Pulmonary artery (tissue), 1 donor: ENCODE results near the genes FAM72D, GPR89A and ANKRD35.

DNA sequence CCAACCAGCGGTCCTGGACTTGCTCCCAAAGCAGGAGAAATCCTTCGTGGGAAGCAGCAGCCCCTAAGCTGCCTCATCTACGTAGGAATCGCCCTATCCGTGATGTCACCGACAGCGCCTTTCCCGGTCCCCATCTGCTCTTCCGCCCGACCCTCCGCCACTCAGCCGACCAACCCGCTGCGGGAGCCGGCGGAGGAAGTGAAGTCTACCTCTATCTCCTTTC lies 206.1 kb downstream of the H3-7 start:
- PRO-cap: no peak

DNA sequence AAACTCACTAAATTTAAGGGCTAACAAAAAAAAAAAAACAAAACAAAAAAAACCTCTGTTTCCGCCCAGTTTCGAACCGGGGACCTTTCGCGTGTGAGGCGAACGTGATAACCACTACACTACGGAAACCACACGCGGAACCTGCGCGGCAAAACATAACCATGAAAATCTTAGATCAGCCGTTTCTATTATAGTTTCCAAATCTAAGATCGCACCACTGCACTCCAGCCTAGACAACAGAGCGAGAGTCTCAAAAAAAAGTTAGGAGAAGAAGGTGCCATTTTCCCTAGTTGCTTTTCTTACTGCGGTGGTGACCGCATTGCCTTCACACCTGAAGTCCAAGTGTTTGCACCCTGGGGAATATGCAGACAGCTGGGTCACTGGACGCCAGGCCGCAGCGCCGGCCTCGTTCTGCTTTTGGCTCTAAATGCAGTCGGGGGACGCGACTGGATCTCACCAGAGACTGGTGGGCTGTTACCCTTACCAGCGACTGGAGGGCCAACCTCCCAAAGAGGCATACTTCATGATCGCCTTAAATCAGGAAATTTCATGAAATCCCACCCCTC lies 101.8 kb downstream of the H3-7 start:
- PRO-cap: no peak

DNA sequence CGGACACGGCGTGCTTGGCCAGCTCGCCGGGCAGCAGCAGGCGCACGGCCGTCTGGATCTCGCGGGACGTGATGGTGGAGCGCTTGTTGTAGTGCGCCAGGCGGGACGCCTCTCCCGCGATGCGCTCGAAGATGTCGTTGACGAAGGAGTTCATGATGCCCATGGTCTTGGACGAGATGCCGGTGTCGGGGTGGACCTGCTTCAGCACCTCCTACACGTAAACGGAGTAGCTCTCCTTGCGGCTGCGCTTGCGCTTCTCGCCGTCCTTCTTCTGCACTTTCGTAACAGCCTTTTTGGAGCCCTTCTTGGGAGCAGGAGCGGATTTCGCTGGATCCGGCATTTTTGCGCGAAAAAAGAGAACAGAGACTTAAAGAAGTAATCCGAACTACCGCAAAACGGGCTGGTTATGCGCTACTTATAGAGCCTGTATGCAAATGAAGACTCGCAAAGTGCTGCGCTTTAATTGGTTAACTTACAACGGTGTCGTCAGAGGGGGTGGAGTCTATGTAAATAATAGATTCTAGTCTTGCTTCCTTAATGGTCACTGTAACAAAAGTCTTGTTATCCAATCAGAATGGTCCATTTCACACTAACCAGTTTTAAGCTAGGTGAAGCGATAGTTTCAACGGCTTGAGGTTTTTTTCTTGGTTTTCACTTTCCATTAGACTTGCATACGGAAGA lies 1.4 kb downstream of the H3-7 start:
- PRO-cap: no peak

DNA sequence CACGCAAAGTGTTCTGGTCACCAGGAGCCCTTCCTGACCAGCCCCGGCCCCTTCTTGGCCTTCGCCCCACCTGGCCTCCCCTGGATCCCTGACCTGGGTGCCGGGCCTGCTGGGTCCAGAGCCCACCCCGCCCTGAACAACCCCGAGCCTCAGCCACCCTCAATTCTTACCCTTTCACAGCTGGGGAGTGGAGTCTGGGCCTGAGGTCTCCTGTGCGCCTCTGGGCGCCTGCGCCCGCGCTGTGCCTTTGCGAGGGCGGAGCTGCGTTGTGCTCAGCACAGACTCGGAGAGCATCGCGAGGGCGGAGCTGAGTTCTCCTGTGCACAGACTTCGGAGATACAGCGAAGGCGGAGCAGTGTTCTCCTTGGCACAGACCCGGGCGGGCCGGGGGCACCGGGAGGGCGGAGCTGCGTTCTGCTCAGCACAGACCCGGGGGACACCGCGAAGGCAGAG lies 123.4 kb downstream of the PPIAL4E start:
- PRO-cap: no peak

DNA sequence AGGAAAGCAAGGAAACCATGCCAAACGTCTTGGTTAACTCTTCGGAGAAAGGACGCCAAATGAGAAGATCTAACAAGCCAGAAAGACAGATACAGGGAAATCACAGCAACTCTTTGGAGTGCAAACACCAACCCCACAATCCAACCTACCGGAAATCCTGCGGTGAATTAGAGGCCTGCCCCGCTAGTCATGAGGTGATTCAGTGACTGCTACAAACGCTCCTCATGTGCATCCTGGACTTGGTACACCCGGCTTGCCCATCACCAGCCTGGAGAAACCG lies 835 bp downstream of the NBPF15 start:
- PRO-cap: unidirectional peak, plus-strand start at position 202 of the sequence

DNA sequence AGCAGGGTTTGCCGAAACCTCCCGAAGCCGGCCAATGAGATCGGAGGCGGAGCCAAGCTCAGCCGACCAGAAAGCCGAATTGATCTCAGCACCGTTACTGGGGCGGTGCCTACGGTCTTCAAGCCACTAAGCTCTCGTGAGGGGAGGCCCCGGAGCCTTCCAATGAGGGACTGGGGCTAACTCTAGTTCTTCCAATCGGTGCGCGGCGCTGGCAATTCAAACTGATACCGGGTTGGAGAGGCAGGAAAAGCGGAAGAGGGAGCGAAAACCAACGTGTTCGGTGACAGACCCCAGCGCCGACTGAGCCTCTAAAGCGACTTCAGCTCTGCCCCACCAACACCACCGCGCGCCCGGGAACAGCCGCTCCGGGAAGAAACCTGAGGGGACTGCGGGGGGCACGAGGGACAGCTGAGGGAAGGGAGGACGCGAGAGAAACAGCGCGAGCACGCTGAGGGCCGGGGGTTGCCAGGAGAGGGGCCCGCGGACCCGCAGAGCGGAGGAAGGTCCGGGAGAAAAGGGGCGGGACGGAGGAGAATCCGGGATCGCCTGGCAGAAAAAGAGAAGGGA lies at the start of gene FAM72D:
Gene FAM72D (plus strand): TSS at position 214 of the 567 bp plus-strand sequence.
- PRO-cap: no peak

- PRO-cap: no peak
Measured at GRCh38 chr1:145129028-145129291, 33.2 kb downstream of the FAM72D start.

DNA sequence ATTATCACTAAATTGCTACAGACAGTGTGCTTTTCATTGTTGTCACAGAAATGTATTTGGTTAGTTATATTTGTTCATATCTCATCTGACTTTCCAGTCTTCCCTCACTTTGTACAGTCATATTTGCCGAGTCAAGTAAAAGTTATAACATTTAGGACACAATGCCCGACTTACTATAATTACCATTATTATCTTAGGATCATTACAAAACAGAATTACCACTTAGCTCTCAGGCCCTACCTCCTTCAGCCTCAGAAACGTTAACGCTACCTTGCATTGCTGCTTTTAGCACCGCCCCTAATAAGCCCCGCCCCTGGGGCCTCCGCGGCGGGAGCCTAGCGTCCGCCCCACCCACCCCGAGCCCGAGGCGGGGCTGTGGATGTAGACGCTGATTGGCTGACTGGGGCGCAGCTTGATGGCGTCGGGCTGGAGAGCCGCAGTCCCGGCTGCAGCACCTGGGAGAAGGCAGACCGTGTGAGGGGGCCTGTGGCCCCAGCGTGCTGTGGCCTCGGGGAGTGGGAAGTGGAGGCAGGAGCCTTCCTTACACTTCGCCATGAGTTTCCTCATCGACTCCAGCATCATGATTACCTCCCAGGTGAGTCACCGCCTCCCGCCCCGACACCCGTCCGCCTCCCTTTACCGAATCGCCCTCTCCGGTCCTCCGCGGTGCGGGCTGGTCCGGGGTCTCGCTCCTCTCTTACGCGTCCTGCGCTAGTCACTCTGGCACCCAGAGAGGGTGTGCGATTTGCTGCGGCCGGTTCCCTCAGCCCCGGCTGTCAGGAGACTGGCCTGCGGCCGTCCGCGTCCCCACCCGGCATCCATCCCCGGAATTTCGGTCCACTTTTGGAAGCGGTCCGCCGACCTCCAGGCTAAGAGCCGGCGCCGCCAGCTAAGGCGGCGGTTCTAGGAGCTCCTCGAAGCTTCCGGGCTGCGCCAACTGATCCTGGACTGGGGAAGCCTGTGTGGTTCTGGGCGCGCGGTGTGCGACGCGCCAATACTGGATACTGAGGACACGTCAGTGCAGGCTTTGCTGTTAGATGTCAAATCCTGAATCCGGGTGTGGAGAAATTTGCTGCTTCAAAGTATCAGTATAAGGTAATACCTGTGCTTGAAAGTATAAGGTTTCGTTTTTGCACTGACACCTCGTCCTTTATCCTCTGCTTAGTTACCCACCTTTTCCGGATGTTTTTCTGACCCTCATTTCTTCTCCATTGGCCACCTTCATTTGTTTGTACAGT lies at the start of gene GPR89A:
Gene GPR89A (plus strand): TSS at position 408 of the 1,238 bp plus-strand sequence.
- PRO-cap: unidirectional peak, plus-strand start at position 410 of the sequence

GRCh38 chr1:145711061-145712006 lies 4.2 kb upstream of the PDZK1 start:
- PRO-cap: no peak

DNA sequence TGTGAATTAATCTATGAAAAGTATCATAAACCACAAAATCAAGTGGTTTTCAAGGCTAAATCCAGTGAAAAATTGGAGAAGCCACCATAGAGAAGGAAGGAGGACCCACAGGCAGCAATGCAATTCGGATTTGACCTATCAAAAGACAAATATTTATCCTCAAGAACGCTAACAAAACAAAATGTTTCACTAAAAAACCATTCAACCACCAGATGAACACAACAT lies 39.2 kb downstream of the RNF115 start:
- PRO-cap: bidirectional peak, plus-strand start at position 87 of the sequence, minus-strand start outside the sequence

DNA sequence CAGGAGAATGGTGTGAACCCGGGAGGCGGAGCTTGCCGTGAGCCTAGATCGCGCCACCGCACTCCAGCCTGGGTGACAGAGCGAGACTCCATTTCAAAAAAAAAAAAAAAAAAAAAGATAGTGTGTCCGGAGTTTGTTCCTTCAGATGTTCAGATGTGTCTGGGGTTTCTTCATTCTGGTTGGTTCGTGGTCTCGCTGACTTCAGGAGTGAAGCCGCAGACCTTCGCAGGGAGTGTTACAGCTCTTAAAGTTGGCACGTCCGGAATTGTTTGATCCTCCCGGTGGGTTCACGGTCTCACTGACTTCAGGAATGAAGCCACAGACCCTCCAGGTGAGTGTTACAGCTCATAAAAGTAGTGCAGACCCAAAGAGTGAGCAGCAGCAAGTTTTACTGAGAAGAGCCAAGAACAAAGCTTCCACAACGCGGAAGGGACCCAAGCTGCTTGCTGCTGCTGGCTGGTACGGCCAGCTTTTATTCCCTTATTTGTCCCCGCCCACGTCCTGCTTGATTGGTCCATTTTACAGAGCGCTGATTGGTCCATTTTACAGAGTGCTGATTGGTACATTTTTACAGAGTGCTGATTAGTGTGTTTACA lies 28.9 kb downstream of the RNF115 start:
- PRO-cap: no peak

GRCh38 chr1:145846053-145846415 lies 604 bp downstream of the NUDT17 start:
- PRO-cap: no peak

- PRO-cap: unidirectional peak, minus-strand start at chr1:145885831; bidirectional peak, plus-strand start at chr1:145886193, minus-strand start at chr1:145886144; unidirectional peak, plus-strand start at chr1:145886193
Measured at GRCh38 chr1:145885617-145886468, at the start of gene ANKRD35. ANKRD35 (minus strand) TSS chr1:145885866.

GRCh38 chr1:145911059-145911258 lies 1.1 kb upstream of the ITGA10 start:
- PRO-cap: no peak

- PRO-cap: no peak
Measured at GRCh38 chr1:145942453-145943165, 15.2 kb downstream of the LIX1L start.

GRCh38 chr1:145962377-145963609 lies 1.6 kb downstream of the ANKRD34A start:
- PRO-cap: bidirectional peak, plus-strand start at chr1:145962716, minus-strand start at chr1:145962576

GRCh38 chr1:145989724-145990291 lies 6.6 kb downstream of the TXNIP start:
- PRO-cap: no peak

DNA sequence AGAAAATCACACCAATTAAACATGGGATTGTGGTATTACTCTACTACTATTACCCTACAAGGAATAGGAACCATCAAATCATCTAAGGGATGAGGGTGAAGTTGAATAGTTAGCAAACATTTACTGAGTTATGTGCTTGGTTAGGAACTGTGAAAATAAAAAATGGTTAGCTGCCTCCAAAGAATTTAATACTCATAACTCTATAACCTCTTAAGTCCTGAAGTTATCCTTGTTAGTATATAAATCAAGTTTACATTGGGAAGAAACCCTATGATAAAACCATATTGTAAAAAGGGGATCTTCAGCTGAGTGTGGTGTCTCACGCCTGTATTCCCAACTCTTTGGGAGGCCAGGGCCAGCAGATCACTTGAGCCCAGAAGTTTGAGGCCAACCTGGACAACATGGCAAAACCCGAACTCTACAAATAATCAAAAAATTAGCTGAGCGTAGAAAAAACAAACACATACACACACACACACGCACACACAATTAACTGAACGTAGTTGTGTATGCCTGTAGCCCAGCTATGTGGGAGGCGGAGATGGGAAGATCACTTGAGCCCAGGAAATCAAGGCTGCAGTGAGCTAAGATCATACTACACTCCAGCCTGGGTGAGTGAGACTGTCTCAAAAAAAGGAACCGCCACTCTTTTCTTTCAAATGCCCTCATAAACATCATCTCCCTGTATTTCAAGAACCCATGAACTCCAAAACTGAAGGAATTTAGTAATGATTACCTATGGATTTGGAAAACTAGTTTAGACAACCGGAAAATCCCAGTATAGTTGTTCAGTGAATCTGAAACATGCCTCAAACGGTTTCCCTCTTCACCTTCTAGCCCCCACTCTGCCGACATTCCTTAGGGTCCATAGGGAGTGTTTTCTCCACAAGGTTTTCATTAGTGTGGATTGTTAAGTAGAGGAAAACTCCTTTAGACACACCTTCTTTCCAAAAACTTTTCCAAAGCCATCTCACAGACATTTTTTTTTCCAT lies 4.6 kb downstream of the TXNIP start:
- PRO-cap: no peak

DNA sequence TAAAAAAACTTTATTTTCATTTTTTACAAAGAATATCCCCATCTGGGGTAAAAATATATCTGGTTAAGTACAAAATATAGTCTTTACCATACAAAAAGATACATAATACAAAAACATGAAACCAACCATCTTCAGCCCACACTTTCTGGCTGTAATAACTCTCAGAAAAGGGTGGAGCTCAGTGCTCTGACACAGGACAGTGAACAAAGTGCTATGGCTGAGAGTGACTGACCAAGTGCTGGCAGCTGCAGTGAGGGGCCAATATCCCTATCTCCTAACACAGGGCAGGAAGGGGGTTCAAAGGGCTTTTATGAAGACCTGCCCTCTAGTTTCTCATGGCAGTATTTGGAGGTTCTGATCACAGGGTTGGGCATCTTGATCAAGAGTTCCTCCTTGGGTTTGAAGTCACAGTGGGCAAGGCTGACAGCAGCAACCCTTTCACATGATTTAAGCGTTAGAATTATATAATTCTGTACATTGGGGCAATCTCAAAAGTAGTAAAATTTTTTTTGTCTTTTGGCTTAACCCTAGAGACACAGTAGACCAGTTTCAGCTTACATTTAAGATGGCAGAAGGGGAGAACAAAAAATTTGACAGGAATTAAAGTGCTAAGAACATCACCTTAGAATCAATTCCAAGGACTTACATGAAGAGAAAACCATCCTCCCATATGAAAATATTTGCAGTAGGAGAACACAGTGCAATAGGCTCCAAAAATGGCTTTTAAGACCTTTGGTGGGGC lies 3.8 kb downstream of the TXNIP start:
- PRO-cap: no peak

DNA sequence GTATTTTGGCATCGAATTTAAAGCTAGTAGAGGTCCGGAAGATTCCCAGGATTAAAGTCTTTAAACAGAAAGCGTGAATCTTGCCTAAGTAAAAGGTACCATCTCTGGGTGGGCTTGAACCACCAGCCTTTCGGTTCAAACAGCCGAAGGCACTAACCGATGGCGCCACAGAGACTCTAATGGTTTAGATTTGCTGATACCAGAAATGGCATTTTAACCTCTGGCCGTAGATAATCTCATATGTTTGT lies 27.5 kb upstream of the HJV start:
- PRO-cap: no peak